ENCODE data around the gene ZNF2.

DNA sequence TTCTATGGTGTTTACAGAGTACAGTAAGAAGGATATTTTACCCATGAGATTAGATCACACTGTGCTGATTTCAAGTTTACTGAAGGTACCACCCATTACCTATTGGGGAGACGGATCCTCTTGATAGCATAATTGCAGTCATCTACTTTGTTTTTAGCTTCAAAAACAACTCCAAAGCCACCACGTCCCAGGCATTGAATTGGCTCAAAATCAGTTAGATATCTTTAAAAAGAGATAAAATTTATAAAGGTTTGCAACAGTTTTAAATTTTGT is 47.9 kb downstream of the EIF2AK3 start:
- RRBS: no CpG with 5 or more reads among the region's 2 CpGs

GRCh38 chr2:88604016-88604467 is 23.2 kb downstream of the EIF2AK3 start:
- RRBS: no CpG with 5 or more reads among the region's 2 CpGs

DNA sequence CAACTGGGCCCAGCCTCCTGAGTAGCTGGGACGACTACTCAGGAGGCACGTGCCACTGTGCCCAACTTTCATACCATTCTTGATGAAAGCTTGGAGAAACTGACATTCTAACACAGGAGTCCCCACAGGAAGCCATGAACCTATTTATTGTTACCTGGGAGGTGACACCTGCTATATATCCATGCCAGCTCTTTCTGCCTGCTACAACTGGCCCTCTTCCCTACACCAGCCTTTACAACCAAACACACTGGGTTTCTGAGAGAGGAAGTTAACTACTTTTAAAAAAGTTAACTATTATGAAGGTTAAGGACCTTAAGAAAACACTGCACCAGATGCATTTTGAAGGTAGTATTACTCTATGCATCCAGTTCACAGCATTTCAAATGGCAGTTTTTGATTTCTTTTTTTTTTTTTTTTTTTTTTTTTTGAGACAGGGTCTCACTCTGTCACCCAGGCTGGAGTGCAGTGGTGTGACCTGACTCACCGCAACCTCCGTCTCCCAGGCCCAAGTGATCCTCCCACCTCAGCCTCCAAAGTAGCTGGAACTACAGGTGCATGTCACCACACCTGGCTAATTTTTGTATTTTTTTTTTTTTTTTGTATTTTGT is 18.9 kb downstream of the EIF2AK3 start:
- RRBS: no CpG with 5 or more reads among the region's 4 CpGs

- RRBS: no CpG with 5 or more reads among the region's 5 CpGs
Measured at GRCh38 chr2:88737309-88737683, 45.8 kb downstream of the RPIA start.

- RRBS: no CpG with 5 or more reads among the region's 10 CpGs
Measured at GRCh38 chr2:88857751-88858958, 166.7 kb downstream of the RPIA start.

DNA sequence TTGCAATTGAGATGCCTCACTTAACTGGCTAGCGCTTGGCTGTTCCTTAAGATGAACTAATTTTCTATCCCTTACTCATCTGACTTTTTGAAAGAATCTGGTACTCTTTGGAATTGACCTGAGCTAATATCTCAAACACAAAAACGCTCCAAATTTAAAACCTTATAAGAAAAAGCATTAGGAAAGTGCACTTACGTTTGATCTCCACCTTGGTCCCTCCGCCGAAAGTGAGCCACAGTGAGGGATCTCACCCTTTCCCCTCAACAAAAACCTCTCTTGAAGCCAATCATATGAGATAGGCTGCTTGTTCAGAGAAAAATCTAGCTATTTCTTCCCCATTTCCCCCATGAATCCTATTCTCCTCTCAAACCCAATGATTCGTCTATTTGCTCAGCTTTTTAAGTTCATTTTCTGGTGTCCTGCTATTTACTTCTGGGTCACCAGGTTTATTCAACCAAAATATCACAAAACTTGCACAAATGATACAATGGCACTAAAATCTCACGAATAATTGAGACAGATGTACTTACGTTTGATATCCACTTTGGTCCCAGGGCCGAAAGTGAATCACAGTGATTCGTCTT is 169.3 kb downstream of the RPIA start:
- RRBS: no CpG with 5 or more reads among the region's 10 CpGs

GRCh38 chr2:89010374-89010738 is 318.9 kb downstream of the RPIA start:
- RRBS: no CpG with 5 or more reads among the region's 4 CpGs

- RRBS: no CpG with 5 or more reads among the region's 1 CpG
Measured at GRCh38 chr2:89046417-89046653, 354.9 kb downstream of the RPIA start.

- RRBS: no CpG with 5 or more reads among the region's 4 CpGs
Measured at GRCh38 chr2:89117549-89118070, 426.1 kb downstream of the RPIA start.

DNA sequence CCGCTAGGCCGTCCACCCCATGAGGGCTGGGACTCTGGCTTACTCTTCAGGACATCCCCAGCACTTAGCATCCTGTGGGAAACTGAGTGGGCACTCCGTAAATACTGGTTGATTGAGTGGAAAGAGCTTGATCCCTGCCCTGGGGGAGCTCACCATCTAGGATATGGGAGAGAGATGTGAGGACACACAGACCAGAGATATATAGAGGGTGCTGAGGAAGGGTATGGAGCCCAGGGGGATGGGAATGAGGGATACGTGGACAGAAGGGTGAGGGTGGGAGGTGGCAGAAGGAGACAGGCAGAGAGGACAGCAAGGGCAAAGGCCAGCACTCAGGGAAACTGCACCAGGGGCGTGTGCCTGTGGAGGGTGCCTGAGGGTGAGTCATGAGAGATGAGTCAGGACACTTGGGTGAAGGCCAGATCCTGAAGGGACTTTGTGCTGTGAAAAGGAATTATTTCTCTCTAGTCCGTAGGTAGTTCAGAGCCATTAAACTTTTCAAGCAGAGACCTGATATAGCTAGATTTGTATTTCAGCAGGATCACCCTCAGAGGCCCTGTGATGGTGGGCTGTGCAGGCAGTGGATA is 2820.8 kb upstream of the AQP7B start:
- RRBS: no CpG with 5 or more reads among the region's 6 CpGs

DNA sequence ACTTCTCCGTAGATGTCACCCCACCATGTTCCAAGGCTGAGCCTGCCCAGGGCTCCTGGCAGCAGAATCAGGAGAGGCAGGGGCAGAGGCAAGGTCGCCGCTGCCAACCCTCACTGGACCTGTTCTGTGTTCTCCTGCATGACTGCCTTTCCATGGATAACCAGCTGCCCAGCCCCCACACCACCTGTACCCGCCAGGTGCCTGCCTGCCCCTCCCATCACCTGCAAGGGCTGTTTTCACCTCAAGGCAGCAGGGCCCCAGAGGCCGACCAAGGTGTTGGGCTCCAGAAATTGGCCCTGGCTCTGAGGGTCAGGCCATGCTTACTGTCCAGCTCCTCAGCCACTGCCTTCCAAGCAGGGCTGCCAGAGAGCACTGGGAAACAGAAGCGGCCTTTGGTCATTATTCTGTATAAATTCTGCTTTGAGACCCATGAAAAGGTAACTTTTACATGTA is 22.7 kb downstream of the MAL start:
- RRBS: no CpG with 5 or more reads among the region's 6 CpGs

DNA sequence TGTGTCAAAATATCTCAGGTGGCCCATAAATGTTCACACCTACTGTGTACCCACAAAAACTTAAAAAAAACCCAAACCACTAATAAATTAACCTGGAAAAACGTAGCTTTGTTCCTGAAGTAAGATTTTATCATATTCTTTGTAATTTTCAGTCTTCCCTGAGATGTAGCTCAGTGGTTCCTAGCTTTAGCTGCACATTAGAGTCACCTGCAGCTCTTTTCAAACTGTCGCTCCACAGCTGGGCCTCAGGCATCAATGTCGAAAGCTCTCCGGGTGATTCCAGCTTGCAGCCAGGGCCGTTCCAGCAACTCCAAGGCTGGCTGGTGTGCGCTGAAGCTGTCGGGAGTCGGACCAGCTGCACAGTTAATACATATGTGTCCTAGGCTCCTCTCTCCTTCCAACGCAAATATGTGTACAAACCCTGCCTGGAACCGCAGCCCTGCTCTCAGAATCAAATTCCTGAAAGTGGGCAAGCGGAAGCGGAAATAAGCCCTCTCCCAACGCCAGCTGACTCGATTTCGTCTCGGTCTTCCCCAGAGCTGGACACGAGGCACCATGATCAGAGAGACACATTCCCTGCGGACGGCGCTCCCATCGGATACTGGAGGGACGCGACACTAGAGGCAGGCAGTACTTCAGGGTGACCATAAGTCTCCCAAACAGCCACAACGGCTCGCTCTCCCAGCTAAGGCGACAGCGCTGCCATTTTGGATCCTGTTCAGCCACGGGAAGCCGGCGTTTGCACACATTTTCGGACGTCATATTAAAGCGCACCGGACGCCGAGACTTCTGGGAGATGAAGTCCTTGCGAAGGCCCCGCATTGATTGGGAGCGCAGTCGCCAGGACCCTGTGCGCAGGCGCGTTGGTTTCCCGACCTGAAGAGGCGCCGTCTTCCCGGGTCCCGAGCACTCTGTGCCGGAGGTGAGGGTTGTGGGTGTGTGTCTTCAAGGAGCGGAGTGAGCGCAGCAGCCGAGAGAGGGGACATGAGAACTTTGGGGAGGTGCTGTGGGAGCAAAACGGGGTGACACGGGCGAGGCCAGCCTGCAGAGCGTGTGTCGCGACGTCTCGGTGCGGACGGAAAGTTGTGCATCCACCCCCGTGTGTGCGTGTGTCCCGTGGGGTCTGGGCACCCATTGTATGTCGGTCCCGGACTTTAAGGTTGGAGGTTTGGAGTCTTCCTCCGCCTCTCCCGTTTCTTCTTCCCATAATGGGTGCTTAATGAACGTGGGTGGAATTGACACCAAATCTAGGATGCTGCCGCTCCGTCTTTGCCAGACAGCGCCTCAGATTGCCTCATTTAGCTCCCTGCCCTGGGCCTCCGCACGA is at the start of gene ZNF2:
Gene ZNF2 (plus strand): TSS at position 871 of the 1,327 bp plus-strand sequence.
- RRBS: under 1% methylated on average over 8 of the region's 75 CpGs

DNA sequence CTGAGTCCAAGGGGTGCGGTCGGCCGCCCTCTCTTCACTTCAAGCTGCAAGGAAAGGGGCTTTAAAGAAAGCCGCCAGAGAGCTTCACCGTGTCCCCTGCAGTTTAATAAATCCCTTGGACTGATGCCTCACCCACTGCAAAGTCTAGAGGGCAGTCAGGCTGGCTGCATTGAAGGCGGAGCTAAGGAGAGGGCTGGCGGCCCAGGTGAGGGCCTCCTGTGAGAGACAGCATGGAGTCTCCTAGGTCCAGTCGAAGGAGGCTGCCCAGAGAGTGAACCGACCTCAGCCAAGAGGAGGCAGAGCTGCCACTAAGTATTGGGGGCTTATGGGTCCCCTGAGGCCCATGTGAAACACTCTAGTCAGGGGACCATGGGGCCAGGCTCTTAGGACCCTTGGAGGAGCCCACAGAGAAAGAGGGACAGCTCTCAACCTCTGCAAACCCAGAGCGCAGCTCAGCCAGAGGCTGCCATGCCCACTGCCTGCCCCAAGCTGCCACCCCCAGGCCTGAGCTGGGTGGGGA is 3.5 kb upstream of the KCNIP3 start:
- RRBS: no CpG with 5 or more reads among the region's 10 CpGs

DNA sequence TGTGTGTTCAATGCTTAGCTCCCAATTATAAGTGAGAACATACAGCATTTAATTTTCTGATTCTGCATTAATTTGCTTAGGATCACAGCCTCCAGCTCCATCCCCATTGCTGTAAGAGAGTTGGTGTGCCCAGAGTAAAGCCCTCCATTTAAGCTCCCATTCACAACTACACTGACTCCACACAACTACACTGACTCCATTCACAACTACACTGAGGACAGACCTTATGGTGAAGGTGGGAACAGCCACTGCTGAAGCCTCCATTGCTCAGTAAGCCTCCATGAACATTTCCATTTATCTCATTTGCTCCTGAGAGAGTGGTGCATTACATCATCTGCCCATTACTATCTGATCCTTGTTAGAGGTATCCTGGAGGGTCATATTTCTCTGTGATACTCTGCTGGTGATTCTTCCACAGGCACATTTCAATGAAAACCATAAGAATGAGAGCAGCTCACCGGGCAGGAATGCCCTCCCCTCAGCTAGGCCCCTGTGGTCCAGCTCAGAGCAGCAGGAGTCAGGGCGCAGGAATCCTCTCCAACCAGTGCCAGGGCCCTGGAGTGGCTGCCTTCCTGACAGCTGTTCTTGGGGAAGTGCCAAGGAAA is 49.8 kb downstream of the TRIM43 start:
- RRBS: no CpG with 5 or more reads among the region's 2 CpGs

DNA sequence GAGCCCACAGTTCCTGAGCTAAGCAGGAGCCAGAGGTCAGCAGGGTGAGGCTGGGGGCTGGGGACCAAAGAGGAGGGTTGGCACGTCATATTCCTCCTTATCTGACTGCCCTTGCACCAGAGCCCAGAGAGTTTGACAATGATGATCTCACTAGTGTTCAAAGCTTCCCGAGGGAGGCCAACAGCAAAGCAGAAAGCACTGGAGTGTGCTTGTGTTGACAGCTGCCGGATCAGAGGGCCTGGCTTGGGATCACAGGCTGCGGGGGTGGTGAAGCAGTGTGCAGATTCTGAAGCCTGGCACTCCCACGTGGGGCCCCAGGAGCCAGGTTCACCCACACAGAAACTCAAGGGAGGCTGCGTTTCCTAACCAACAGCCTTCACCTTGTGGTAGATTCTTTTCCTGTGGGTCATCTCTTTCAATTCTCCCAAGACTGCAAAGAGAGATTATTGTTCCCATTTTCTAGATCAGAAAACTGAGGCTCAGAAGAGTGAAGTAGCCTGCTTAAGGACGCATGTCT is 89.8 kb downstream of the TRIM43 start:
- RRBS: no CpG with 5 or more reads among the region's 7 CpGs

- RRBS: no CpG with 5 or more reads among the region's 6 CpGs
Measured at GRCh38 chr2:95814102-95815505, 177.0 kb downstream of the ANKRD36C start.

- RRBS: no CpG with 5 or more reads among the region's 4 CpGs
Measured at GRCh38 chr2:95882228-95882722, 109.3 kb downstream of the ANKRD36C start.

- RRBS: 3% methylated on average over 8 of the region's 42 CpGs
Measured at GRCh38 chr2:95992389-95992989, 865 bp upstream of the ANKRD36C start.

DNA sequence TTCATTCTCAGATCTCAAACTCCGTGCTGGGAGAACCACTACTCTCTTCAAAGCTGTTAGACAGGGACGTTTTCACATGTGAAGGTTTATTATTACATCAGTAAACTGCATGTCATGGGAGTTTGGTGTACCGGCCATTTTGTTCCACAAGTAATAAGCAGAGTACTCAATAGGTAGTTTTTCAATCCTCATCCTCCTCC is 10.1 kb upstream of the ANKRD36C start:
- RRBS: 86% methylated on average over 1 of the region's 3 CpGs

- RRBS: no CpG with 5 or more reads among the region's 9 CpGs
Measured at GRCh38 chr2:96090891-96091536, 25.4 kb downstream of the ADRA2B start.

Measured in HTR-8/SVneo (cell line).